Measurements from ENCODE around the genes KRTAP15-1, KRTAP19-2, KRTAP19-6, KRTAP20-4, CFAP298 and OLIG1.

GRCh38 chr21:29299881-29300708 lies 1.4 kb downstream of the BACH1 start:
- PRO-cap = unidirectional peak, minus-strand start at chr21:29300081; bidirectional peak, plus-strand start at chr21:29300427, minus-strand start at chr21:29300208

- PRO-cap = no peak
Observed at GRCh38 chr21:29384651-29385385, 86.1 kb downstream of the BACH1 start.

DNA sequence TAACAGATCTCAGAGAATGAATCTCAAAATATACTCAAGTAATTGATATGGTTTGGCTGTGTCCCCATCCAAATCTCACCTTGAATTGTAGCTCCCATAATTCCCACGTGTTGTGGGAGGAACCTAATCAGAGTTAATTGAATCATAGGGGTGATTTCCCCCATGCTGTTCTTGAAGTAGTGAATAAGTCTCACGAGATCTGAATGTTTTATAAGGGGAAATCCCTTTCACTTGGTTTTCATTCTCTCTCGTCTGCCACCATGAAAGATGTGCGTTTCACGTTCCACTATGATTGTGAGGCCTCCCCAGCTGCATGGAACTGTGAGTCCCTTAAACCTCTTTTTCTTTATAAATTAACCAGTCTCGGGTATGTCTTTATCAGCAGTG lies 135.3 kb downstream of the BACH1 start:
- PRO-cap = no peak

GRCh38 chr21:29484656-29484855 lies 185.8 kb downstream of the BACH1 start:
- PRO-cap = no peak

GRCh38 chr21:29656633-29657172 lies 283.1 kb downstream of the GRIK1 start:
- PRO-cap = no peak

DNA sequence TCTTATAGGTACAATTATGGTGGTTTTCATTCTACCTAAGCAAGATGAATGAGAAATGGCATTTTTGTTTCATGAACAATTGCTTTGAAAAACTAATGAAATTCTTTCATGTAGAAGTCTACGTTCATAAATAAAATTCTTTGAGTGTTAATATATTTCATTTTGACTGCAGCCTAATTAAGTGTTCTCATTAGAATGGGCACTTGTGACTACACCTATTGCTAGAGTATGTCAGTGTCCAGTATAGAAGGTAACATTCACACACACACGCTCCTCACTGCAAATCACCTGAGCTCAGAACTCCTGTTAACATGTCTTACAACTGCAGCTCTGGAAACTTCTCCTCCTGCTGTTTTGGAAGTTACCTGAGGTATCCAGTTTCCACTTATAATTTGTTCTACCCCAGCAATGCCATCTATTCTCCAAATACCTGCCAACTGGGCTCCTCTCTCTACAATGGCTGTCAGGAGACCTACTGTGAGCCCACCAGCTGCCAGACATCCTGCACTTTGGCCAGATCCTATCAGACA lies at the start of gene KRTAP15-1:
Gene KRTAP15-1 (plus strand): TSS at position 259 of the 530 bp plus-strand sequence.
- PRO-cap = no peak

- PRO-cap = no peak
Observed at GRCh38 chr21:30487154-30487758, at the start of gene KRTAP19-2. Gene KRTAP19-2 (minus strand): TSS chr21:30487436.

GRCh38 chr21:30541738-30542282 lies at the start of gene KRTAP19-6:
Gene KRTAP19-6 (minus strand): TSS chr21:30541864.
- PRO-cap = no peak

- PRO-cap = no peak
Observed at GRCh38 chr21:30620453-30620815, at the start of gene KRTAP20-4. Gene KRTAP20-4 (plus strand): TSS chr21:30620627.

GRCh38 chr21:31679826-31680393 lies 20.4 kb downstream of the SOD1 start:
- PRO-cap = no peak

DNA sequence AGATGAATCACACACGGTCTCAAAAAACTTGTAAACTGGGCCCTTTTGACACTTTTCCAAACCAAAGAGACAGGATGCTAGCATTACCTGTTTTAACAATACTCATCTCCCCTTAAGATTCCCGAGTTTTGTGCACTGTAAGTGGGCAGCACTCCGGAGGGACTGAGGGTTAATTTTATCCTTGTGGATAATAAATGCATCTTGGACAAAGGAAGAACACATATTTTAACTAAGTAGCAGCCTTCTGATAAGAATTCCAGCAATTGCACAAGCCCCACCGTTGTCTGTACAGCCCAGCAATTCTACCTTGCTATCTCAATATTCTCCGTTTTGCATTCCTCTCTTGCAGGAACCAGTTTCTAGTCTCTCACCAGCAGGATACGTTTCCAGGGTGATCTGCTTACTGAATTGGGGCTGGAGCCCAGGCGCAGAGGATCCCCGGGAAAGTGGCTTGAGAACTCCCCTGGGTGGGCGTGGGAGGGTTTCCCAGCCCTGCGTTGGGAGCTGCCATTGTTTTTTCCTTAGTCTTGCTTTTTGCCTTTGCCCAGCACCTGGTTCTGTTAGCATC lies 36.2 kb downstream of the HUNK start:
- PRO-cap = no peak

GRCh38 chr21:32412104-32412542 lies 383 bp upstream of the EVA1C start:
- PRO-cap = bidirectional peak, plus-strand start at chr21:32412461, minus-strand start at chr21:32412367

DNA sequence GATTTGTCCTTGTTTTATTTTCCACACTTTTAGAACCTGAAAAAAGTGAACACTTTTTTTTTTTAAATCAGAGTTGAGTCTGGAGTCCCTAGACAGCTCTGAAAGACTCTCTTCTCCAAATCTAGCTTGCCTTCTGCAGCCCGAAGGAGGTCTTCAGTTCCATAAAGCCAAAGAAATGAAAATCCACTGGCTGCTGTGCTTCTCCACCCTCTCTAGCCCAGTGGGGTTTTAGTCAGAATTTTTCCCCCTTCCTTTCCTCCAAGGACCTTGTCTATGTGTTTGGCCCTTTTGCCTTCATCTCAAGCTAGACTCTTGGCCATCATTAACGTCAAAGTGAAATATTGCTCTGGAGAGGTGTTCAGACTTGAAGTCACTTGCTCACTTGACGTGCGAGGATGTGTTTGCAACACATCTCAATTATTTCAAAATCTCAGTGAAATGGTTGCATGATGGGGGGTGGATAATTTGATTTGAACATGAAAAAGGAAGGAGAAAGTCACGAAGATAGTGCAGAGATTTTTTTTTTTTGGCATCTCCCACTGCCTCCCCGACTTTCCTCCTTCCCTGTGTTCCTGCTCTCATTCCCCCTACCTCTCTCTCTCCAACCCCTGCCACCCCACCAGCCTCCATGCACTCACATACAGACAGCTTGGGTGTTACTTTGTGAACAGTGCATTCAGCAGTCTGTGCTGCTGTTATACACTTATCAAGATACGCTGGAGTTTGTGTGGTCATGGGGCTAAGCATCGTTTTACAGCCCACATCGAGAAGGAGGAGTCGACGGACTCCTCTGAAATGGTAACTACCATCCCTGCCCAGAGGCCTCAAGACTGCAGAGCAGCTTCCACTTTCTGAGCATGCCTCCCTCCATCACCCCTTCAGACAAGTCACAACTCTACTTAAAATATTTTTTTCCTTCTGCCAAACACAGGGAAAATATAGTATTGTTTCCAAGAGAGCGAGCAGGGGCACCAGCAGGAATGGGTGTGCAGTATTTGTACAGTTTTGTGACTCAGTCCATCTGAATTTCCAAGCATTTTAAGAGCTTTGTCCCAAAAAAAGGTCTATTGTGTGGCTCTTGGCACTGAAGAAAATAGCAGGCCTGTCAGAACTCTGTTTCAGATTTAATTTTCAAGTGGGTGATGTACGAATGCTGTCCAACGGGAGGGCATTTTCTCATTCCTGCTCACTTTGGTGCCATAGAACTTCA lies 13.8 kb downstream of the EVA1C start:
- PRO-cap = no peak

- PRO-cap = unidirectional peak, plus-strand start at chr21:32611576
Observed at GRCh38 chr21:32611391-32612092, 635 bp downstream of the CFAP298 start.

DNA sequence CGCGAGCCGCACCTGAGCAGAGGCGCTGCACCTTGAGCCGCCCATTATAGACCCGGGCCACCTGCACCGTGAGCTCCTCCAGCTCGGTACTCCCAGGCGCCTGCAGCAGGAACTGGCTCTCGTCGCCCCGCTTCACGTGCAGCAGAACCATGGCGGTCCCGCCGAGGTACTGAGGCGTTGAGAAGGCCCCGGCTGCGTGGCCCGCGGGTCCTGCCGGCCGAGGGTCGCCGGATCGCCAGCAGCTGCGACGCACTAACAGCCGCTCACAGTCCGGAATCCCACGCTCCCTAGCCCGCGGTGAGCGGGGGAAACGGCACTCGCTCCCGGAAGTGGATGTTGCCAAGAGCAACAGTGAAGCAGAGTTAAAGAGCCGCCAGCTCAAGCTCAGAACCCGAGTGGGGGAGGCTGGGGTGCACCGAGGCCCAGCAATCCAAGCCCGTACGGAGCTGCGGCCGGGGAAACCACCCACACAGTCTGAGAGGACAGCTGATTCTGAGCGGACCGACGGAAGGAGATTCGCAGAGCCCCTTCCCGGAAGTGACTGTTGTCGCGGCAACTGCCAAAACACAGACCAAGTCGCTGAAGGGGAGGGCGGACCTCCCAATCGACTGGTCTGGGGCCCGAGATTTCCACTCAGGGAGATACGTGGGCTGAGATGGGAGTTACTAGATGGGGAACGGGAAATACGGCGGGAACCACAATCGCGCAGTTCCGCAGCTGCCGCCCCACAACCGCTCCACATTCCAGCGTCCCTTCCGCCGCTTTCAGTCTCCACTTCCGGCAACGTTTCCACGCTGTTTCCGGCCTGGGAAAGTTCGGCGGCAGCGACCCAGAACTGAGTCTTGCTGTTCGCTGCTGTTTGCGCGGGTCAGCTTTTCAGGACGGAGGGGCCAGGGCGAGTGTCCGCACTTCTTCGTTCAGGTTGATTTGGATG lies at the start of gene CFAP298:
Gene CFAP298 (minus strand): TSS at position 285 of the 934 bp plus-strand sequence.
- PRO-cap = bidirectional peak, plus-strand start at position 393 of the sequence, minus-strand start at position 283 of the sequence; bidirectional peak, plus-strand start at position 639 of the sequence, minus-strand start at position 488 of the sequence; bidirectional peak, plus-strand start at position 803 of the sequence, minus-strand start at position 744 of the sequence

GRCh38 chr21:32726500-32727035 lies 1.2 kb downstream of the SYNJ1 start:
- PRO-cap = no peak

GRCh38 chr21:33064419-33065003 lies 5.4 kb upstream of the OLIG1 start:
- PRO-cap = bidirectional peak, plus-strand start at chr21:33064888, minus-strand start at chr21:33064762

GRCh38 chr21:33069755-33070902 lies at the start of gene OLIG1:
Gene OLIG1 (plus strand): TSS chr21:33070141.
- PRO-cap = no peak

DNA sequence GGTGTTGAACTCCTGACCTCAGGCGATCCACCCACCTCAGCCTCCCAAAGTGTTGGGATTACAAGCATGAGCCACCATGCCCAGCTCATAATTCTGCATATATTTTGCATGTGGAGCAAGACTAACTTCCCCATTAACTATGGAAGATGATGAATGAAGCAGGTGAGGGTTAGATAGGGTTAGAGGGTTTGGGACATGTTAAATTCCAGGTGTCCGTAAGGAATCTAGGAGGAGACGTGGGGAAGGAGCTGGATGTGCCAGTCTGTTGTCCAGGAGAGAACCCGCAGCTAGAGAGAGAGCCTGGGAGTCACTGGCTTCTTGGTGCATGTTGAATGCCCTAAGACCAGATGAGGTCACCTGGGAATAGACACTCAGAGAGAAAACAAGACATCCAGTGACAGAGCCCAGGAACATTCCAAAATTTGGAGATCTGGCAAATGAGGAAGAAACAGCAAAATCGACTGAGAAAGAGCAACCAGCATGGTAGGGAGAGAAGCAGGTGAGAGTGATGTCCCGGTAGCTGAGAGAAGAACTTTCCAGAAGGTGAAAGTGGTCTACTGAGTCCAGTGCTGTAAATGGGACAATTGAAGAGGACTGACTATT lies 15.3 kb upstream of the IL10RB start:
- PRO-cap = no peak

DNA sequence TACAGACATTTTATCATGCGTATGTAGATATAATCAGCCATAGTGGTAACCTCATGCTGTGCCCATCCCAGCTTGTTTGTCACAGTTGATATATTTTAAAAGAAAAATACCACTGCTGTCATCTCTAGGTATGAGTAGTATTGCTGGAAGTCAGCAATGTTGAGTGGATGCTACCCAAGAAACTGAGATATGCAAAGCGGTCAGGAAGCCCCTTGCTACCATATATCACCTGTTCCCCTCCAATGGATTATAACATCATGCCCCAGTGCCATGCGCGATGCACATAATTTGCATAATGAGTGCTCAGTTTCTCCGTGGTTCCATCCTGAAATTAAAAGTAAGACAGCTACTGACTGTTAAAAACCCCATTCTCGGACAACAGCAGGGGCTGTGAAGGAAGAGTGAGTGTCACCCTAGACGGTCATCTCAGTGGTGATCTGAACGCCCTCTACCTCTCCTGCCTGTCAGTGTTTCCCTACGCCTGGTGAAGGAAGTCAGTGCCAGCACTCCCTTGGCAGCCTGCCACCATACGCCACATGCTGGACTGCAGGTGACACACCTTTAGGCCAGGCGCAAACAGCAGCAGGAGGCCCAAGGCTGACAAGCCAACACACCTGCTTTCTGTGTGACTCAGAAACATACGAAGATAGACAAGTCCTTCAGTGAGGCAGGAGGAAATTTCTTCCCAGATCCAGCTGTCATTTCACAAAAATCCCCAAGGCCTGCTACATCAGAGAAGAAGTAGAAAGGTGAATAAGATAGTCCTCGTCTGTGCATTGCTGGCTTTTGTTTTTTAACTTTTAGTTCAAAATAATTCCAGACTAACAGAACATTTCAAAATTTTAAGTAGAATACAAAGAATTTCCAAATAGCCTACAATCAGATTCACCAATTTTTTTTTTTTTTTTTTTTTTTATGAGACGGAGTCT lies 2.9 kb downstream of the IL10RB start:
- PRO-cap = no peak

All from ReNcell CX (cell line).